ENCODE data around the gene PRKCE.

DNA sequence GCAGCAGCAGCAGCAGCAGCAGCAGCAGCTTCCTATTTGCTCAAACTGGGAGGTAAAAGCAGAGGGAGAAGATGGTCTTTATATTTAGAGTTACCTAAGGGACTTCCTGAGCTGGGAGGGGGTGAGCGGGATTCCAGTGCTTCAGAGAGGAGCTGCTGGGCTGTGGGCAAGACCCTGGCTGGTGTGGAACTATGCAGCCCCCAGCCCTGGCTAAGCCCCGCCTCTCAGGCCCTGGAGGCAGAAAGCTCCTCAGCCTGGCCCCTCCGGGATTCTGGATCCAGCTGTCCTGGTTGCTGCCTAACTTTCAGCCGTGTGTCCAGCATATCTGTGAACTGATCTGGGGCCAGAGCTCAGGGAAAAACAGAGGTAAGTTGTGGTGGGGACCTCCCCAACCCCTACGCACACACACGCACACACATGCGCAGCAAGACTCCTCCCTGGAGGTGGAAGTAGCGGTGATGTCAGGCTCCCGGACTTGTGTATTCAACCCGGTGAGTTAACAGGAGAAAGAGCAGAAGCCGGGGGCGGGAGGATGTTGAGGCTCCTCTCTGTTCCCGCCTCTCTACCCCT, 33.7 kb downstream of the SIX2 start:
- PRO-cap: unidirectional peak, plus-strand start at position 514 of the sequence

GRCh38 chr2:45651409-45652474, at the start of gene PRKCE:
Gene PRKCE (plus strand): TSS chr2:45651675.
- PRO-cap: bidirectional peak, plus-strand start at chr2:45651740, minus-strand start at chr2:45651537; bidirectional peak, plus-strand start at chr2:45652046, minus-strand start at chr2:45651819

- PRO-cap: unidirectional peak, minus-strand start at chr2:45652549; unidirectional peak, minus-strand start at chr2:45652766; unidirectional peak, minus-strand start at chr2:45652878
Measured at GRCh38 chr2:45652475-45652942, 1.0 kb downstream of the PRKCE start.

GRCh38 chr2:45700346-45701364, 49.2 kb downstream of the PRKCE start:
- PRO-cap: no peak

DNA sequence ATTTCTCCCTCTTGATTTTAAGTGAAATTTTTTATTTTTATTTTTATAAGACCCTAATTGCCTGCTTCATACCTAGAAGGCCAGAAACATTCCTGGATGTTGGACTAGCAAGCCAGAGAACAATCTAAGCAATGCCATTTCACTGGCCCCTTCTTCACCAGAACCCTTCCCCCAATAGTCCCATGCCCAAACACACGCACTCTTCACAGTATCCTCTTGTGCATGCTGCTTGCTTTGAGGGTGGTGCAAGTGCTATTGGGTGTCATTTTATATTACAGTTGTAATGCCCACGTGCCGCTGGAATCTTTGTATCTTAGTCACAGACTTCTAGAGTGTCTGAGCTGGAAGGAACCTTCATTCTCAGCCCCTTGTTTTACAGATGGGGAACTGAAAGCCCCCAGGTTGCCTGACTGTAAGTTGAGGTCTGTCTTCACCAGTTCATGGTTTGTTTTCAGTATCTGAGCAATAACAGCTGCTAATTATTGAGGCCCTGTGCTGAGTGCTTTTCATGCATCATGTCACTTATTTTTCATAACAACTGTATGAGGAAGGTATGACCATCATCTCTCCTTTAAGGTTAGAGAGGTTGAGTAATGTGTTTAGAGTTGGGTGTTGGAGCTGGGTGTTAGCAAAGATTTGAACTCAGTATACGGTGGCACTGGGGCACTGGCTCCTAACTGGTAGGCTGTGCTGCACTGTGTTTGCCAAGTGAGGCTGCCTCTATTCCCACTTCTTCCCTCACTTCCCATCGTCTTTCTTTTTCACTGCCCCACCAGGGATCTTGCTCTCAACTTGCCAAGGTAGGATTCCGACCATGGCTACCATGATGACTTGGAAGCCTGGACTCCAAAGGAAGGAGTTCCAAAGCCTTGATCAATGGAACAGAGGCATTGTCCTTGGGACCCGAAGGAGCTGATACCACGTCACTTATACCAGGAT, 77.1 kb downstream of the PRKCE start:
- PRO-cap: bidirectional peak, plus-strand start at position 330 of the sequence, minus-strand start at position 242 of the sequence

GRCh38 chr2:45778825-45779187, 127.3 kb downstream of the PRKCE start:
- PRO-cap: no peak

DNA sequence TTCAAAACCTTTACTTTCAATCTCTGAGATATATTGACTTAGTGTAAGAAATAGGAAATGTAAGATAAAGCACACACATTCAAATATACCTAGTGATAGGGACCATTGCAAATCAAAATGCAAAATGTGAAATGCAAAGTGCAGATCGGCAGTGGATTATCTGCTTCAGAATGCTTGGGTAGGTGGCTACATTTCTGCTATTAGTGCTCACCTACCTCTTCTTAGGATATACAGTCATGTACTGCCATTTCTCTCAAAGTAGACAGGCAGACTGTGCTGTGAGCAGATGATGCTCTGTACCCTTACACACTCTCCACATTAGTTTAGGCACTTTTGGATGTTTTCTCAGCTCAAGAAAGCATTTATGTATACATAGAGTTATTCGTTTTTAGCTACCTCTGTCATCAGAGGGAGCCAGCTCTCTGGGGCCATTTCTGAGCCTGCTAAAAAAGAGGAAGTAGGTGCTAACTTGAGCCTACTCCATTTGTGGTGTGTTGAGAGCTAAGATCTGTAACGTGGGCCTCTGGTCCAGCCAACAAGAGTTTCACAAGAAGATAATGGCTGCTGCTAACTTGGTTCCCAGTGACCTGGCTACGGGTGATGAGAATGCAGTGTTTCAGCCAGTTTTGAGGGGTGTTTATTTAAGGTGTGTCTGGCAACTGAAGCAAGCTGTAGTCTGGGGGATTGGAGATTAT, 182.3 kb downstream of the PRKCE start:
- PRO-cap: no peak

DNA sequence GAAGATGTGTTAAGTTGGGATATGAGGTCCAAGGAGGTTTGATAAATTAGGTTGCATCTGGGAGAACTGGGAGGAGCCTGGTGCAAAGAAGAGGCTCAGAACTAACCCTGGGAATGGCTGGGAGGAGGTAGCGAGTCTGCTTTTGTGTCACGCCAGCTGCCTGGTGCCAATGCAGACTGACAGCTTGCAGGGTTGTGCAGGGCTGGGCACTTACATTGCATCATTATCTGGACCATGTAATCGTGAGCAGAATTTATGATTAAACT, 187.9 kb downstream of the PRKCE start:
- PRO-cap: no peak

- PRO-cap: no peak
Measured at GRCh38 chr2:45922410-45922931, 271.0 kb downstream of the PRKCE start.

DNA sequence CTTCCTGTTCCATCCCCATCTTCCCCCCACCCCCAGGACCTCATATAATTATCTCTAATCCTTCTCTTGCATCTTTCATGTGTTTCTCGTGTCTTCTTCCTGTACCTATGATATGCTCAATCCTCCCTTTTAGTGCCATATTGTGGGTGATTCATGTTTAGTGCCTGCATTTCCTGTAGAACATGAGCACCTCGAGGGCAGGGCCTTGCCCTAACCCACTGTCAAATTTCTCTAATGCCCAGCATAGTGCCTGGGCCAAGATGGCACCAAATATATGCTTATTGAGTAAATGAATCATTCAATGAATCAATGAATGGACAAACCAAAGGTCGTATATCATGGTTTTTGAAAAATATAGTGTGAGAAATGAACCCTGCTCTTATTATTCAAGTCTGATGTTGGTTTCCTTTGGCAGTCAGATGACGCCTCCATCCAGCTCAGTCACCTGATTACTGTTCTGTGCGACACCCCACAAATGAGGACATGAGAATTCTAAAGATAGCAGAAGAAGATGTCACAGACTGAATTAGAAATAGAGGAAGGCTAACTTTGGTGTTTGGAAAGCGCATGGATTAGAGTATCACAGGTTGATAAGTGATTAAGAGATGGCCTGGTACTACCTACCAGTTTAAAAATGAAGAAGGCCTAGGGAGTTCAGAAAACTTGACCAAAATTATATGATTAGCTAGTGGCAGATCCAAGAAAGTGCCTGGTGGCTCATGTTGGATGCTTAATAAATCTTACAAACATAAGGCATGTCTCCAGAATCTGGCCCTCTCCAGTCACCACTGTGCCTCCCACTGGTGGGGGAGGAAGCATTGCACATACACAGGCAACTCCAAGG, 278.4 kb downstream of the PRKCE start:
- PRO-cap: unidirectional peak, minus-strand start at position 394 of the sequence

DNA sequence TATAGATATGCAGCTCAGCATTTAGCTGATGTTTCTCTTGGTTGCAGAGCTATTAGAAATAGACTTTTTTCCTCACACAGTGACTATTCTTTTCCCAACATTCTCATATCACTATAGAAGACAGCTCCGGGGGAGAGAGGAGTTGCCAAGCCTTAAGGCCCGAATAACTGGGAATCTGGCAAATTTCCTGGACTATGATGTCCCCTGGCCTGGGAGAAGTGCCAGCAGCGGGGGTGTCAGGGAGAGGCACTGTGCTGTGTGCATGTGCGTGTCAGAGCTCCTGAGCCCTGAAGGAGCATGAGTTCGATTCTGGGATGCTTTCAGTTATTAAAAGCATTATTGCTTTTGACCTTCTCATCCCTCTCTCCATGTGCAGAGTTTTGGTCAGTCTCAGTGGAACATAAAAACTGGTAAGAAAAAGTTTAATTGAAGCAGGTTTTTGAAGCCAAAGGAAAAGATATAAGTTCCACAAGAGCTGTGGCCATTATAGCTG, 311.1 kb downstream of the PRKCE start:
- PRO-cap: no peak

DNA sequence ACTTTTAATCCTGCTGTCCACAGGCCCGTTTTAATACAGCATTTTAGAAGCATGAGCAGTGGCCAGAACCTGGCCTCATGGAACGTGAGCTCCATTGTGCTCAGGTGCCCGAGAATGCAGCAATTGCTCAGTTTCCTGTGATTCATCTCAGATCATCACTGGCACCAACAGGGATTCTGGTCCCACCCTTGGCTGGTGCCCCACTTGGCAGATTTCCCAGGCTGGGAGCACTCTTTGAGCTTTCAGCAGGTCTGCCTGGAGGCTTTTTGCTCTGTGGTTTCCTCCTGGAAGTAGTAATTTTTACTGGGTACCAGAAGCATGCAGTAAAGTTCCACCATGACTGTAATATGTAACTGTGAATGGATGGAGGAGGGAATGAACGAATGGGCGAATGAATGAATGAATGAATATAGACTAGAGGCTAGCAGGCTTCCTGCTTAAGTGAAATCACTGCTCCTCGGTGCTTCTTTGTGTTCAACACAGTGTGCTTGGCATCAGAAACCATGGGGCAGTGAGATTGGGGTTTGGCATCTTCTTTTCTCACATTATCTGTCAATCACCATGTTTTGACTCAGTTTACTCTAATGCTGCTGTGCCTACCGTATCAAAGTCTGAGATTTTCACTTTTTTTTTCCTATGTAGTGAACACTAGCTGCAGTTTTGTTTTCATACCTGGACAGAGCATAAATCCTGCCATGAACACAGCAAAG, 312.9 kb downstream of the PRKCE start:
- PRO-cap: no peak

- PRO-cap: no peak
Measured at GRCh38 chr2:45969053-45969818, 317.8 kb downstream of the PRKCE start.

- PRO-cap: no peak
Measured at GRCh38 chr2:46002572-46002943, 294.6 kb upstream of the EPAS1 start.

GRCh38 chr2:46182122-46182507, 115.1 kb upstream of the EPAS1 start:
- PRO-cap: no peak

DNA sequence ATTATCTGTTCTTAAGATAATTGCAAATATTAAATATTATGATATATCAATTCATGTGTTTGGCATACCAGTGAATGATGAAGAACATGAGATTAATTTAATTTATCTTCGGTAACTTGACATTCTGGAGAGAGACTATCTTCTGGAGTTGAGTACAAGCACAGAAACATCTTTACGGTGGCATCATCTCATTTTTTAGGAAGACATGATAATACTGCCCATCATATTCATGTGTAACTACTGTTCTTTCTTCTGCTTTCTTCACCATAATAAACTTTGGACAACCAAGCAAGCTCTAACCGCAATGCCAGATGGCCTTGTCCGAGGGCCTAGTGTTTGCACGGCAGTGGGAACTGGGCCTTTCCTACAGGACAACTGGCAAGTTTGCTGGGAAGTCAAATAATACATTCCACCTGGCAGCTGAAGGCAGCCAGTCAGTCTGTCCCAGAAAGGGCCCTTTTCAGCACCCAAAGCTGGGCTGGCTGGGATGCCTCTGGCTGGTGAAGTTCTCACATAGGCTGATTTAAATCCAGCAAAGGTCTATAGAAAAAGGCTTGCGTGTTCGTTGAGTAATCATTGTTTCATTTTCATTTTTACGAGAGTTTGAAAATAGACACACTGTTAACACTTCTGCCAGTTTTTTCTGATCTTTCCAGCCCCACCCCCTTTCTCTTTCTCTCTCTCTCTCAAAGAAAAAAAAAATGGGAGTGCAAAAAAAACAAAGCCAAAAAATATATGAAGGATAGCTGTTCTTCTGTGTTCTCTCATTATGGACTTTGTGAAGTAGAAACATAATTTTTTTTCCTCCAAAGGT, 110.1 kb upstream of the EPAS1 start:
- PRO-cap: no peak

GRCh38 chr2:46229483-46229951, 67.7 kb upstream of the EPAS1 start:
- PRO-cap: no peak

GRCh38 chr2:46360577-46361363, 63.6 kb downstream of the EPAS1 start:
- PRO-cap: no peak

DNA sequence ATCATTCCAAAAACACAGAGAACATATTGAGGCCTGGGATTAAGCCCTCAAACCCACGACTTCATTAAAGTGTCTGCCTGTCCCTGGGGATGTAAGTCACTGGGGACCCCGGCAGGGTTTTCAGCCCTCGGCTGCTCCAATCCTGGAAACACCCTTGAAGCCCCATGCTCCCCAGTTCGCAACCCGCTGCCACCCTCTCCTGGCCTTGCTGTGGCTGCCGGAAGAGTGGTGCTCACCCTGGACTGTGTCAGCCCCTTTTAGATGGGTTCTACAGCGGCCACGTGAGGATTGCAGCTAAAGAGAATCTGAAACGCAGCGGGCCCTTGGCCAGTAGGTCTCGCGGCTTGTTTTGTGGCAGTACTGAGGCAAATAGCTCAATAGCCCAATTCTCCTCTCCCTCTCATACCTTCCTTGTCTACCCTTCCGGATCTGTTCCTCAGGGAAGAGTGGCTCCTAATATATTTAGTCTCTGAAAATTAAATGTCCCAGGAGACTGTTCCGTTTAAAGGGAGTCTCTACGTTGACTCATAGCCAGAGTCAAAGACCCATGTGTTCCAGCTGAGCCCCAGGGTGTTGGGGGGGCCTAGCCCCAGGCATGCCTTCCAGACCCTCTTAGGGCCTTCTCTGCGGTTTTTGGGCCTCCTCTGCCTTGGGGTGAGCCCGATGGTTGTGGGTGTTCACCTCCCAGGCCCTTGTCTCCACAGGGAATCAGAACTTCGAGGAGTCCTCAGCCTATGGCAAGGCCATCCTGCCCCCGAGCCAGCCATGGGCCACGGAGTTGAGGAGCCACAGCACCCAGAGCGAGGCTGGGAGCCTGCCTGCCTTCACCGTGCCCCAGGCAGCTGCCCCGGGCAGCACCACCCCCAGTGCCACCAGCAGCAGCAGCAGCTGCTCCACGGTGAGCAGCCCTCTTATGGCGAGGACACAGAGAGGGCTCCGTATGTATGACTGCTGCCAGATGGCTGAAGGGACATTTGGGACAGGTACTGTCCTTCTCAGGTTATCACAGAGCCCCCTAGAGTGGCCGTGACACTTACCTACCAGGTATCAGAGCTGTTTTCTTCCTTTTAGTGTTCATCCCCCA, 80.3 kb downstream of the EPAS1 start:
- PRO-cap: no peak

DNA sequence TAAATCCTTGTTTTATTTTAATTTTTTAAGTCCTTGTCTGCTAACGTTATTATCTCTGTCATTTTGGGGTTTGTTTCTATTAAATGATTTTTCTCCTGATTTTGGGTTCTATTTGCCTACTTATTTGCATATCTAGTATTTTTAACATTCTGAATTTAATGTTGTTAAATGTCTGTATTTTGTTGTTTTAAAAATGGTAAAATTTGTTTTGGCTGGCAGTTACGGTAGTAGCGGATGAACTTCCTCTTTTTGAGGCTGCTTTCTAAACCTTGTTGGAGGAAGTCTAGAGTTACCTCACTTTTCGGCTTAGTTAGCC, 7.9 kb upstream of the RHOQ start:
- PRO-cap: no peak

Measured in colic lymph node (tissue), 1 donor.